Measurements from ENCODE around the genes EHMT2, NELFE, CYP21A2 and HLA-DQA2.

- PRO-cap: bidirectional peak, plus-strand start at chr6:31897786, minus-strand start at chr6:31897685
- RAMPAGE, long total RNA, 2 experiments: start-site peak on the plus strand in 1 of 2 experiments, at chr6:31897738-31897805 at its widest, 12 reads per replicate; start-site peak on the minus strand in 1 of 2 experiments, at chr6:31897681-31897685 at its widest, 72 reads per replicate
Measured at GRCh38 chr6:31897477-31897909, at the start of gene EHMT2. TSS of gene EHMT2 (minus strand) at chr6:31897698.

DNA sequence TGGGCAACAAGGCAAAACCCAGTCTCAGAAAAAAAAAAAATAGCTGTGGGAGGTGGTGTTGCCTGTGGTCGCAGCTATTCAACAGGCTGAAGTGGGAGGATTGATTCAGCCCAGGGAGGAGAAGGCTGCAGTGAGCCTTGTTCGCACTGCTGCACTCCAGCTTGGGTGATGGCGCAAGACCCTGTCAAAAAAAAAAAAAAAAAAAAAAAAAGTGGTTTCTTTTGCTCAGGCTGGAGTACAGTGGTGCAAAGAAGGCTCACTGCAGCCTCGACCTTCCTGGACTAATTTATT lies 5.5 kb upstream of the ZBTB12 start:
- PRO-cap: no peak
- RAMPAGE, long total RNA, 2 experiments: no peak in any of the 2 experiments

DNA sequence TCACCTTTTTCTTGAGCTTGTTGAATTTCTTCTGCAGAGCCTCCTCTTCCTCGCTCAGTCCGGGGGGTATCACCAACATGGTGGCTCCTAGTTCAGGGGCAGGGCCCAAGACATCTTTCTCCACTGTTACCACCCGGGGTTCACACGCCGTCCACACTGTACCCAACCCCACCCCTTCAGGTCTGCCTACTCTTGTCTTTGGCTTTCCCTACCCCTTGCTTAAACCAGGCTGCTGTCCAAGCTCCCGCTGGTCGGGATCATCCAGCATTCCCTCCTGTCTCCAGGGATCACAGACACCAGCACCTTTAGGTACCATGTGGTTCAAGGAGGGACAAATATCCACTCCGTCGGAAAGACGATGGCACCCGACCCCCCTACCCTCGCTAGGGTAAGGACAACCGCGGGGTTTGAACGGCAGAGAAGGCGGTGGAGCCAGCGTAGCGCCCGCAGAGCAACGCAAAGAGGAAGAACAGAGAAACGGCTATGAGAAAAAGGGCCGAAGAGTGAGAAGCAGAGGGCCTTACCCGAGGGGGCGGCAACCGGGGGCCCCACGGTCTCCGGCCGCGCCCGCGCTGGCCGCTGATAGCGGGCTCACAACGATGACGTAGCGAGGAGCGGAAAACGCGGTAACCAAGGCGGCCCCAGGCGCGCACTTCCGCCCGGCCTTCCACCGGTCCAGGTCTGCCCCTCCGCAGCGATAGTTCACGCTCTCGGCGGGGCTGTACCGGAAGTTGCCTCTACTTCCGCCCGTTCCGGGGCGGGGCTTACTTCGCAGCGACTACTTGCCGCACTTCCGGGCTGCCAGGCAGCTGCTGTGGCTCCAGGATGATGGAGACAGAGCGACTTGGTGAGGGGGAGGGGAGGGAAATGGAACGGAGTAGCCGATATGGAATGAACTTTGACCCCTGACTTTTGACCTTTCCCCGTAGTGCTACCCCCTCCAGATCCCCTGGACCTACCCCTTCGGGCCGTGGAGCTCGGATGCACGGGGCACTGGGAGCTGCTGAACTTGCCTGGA lies at the start of gene NELFE:
Gene NELFE (minus strand): TSS at position 604 of the 1,018 bp plus-strand sequence.
- PRO-cap: bidirectional peak, plus-strand start at position 790 of the sequence, minus-strand start at position 584 of the sequence
- RAMPAGE, long total RNA, 2 experiments: start-site peak on the plus strand in 2 of 2 experiments, centred at positions 806 to 812 of the sequence, 211 to 297 reads per replicate; start-site peak on the minus strand in 2 of 2 experiments, centred at positions 570 to 584 of the sequence, 192 to 293 reads per replicate

DNA sequence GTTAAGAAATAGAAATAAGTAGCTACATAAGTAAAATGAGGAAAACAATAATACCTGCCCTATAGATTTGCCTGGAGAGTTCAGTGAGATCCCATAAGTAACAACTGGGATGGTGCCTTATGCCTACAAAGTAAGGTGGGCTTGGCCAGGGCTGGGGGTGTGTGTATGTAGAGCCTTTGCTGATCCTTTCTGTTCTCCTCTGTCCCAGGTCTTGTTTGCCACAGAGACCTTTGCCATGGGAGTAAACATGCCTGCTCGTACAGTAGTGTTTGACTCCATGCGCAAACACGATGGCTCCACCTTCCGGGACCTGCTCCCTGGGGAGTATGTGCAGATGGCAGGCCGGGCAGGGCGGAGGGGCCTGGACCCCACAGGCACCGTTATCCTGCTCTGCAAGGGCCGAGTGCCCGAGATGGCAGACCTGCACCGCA lies 6.3 kb downstream of the DXO start:
- PRO-cap: no peak
- RAMPAGE, long total RNA, 2 experiments: no peak in any of the 2 experiments

- PRO-cap: no peak
- RAMPAGE, long total RNA, 2 experiments: start-site peak on the plus strand in 1 of 2 experiments, at chr6:31968894-31968979 at its widest, 17 reads per replicate
Measured at GRCh38 chr6:31968753-31969375, 3.1 kb downstream of the DXO start.

DNA sequence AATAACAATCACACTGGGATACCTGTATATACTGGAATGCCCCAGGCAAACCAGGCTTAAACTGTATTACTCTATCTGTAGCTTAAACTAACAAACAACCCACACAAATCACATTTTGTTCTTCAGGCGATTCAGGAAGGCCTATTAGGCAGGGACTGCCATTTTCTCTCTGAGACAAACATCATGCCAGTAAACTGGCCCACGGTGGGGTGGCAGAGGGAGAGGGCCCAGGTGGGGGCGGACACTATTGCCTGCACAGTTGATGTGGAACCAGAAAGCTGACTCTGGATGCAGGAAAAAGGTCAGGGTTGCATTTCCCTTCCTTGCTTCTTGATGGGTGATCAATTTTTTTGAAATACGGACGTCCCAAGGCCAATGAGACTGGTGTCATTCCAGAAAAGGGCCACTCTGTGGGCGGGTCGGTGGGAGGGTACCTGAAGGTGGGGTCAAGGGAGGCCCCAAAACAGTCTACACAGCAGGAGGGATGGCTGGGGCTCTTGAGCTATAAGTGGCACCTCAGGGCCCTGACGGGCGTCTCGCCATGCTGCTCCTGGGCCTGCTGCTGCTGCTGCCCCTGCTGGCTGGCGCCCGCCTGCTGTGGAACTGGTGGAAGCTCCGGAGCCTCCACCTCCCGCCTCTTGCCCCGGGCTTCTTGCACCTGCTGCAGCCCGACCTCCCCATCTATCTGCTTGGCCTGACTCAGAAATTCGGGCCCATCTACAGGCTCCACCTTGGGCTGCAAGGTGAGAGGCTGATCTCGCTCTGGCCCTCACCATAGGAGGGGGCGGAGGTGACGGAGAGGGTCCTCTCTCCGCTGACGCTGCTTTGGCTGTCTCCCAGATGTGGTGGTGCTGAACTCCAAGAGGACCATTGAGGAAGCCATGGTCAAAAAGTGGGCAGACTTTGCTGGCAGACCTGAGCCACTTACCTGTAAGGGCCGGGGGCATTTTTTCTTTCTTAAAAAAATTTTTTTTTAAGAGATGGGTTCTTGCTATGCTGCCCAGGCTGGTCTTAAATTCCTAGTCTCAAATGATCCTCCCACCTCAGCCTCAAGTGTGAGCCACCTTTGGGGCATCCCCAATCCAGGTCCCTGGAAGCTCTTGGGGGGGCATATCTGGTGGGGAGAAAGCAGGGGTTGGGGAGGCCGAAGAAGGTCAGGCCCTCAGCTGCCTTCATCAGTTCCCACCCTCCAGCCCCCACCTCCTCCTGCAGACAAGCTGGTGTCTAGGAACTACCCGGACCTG lies at the start of gene CYP21A2:
Gene CYP21A2 (plus strand): TSS at position 534 of the 1,244 bp plus-strand sequence.
- PRO-cap: no peak
- RAMPAGE, long total RNA, 2 experiments: no peak in any of the 2 experiments

- PRO-cap: no peak
- RAMPAGE, long total RNA, 2 experiments: no peak in any of the 2 experiments
Measured at GRCh38 chr6:32095407-32096647, 13.3 kb downstream of the TNXB start.

GRCh38 chr6:32152672-32153338 lies 1.1 kb upstream of the PRRT1 start:
- PRO-cap: bidirectional peak, plus-strand start at chr6:32152841, minus-strand start at chr6:32152795; bidirectional peak, plus-strand start at chr6:32153102, minus-strand start at chr6:32153106
- RAMPAGE, long total RNA, 2 experiments: no peak in any of the 2 experiments

GRCh38 chr6:32154308-32155037 lies 532 bp downstream of the PPT2 start:
- PRO-cap: bidirectional peak, plus-strand start at chr6:32154476, minus-strand start at chr6:32154373; bidirectional peak, plus-strand start at chr6:32154772, minus-strand start at chr6:32154781
- RAMPAGE, long total RNA, 2 experiments: start-site peak on the plus strand in 2 of 2 experiments, at chr6:32154422-32154498 at its widest, 19 to 21 reads per replicate; start-site peak on the minus strand in 2 of 2 experiments, at chr6:32154330-32154411 at its widest, 10 to 25 reads per replicate

GRCh38 chr6:32167297-32167639 lies 2.9 kb downstream of the EGFL8 start:
- PRO-cap: no peak
- RAMPAGE, long total RNA, 2 experiments: no peak in any of the 2 experiments

DNA sequence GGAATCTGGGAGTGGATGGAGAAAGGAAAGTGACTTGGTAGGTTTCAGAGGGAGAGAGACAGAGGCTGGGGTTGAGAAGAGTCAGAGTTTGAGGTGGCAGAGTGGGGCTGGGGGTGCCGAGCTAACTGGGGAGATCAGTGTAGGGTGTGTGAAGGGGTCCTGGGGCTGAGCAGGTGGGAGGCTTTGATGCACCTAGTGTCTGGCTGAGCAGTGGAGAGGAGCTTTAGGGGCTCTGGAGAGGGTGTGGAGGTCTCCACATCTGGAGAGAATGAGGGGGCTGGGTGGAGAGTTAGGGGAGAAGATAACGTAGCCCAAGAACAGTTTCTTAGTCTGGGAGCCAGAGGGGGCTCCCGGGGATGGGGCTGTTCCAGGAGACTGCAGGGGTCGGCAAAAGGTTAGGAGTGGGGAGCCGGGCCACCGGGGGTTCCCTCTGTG lies 917 bp downstream of the PBX2 start:
- PRO-cap: no peak
- RAMPAGE, long total RNA, 2 experiments: no peak in any of the 2 experiments

- PRO-cap: unidirectional peak, plus-strand start at chr6:32223078; unidirectional peak, minus-strand start at chr6:32223582
- RAMPAGE, long total RNA, 2 experiments: start-site peak on the plus strand in 2 of 2 experiments, at chr6:32223075-32223095 at its widest, 5 to 21 reads per replicate; start-site peak on the minus strand in 2 of 2 experiments, at chr6:32222910-32223077 at its widest, 8 to 13 reads per replicate
Measured at GRCh38 chr6:32222747-32223685, 851 bp downstream of the NOTCH4 start.

GRCh38 chr6:32472743-32473397 lies 33.2 kb downstream of the HLA-DRA start:
- PRO-cap: no peak
- RAMPAGE, long total RNA, 2 experiments: no peak in any of the 2 experiments

- PRO-cap: no peak
- RAMPAGE, long total RNA, 2 experiments: no peak in any of the 2 experiments
Measured at GRCh38 chr6:32740976-32741711, at the start of gene HLA-DQA2. TSS of gene HLA-DQA2 (plus strand) at chr6:32741391.

- PRO-cap: no peak
- RAMPAGE, long total RNA, 2 experiments: no peak in any of the 2 experiments
Measured at GRCh38 chr6:32825998-32826473, 9.2 kb upstream of the HLA-DOB start.

GRCh38 chr6:32935873-32936089 lies 5.0 kb downstream of the HLA-DMB start:
- PRO-cap: no peak
- RAMPAGE, long total RNA, 2 experiments: no peak in any of the 2 experiments

DNA sequence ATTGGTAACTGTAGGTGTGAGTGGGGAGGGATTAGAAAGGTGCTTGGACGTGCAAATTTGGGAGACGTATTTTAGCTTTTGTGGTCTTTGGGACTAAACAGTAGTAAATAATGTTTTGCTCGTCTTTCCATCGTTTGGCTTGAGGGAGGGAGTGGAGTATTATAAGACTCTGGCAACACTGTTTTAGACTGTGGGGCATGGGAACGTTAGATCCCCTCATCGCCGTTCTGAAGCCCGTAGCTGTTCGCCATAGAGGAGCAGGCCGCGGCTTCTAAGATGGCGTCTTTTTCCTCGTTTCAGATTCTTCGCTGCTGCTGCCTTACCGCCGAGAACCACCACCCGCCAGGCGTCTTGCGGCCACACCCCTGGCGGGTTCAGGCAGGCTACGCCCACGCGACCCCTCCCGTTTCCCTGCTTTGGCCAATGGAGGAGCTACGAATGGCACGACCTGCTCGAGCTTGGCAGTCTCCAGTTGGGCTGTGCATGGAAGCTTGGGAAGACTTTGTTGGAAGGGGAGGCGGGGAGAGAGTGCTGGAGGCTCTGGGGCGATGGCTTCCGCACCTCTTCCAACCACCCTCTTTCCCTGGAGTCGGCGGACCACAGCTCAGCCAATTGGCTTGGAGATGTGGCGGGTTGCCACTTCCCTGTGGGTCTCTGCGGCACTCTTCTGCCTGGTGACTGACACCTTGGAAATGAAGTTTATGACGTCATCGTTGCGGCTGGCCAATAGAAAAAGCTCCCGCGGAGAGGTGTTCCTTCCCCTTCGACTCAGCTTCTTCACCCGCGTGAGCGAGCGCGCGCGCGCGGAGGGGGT lies 3.1 kb downstream of the BRD2 start:
- PRO-cap: bidirectional peak, plus-strand start at position 497 of the sequence, minus-strand start at position 348 of the sequence; bidirectional peak, plus-strand start outside the sequence, minus-strand start at position 779 of the sequence
- RAMPAGE, long total RNA, 2 experiments: no peak in any of the 2 experiments

- PRO-cap: no peak
- RAMPAGE, long total RNA, 2 experiments: no peak in any of the 2 experiments
Measured at GRCh38 chr6:33199492-33199794, 1.0 kb downstream of the RXRB start.

GRCh38 chr6:33297825-33298040 lies 1.0 kb downstream of the RGL2 start:
- PRO-cap: bidirectional peak, plus-strand start at chr6:33298113, minus-strand start at chr6:33297977
- RAMPAGE, long total RNA, 2 experiments: start-site peak on the minus strand in 2 of 2 experiments, at chr6:33297947-33298018 at its widest, 40 to 79 reads per replicate

DNA sequence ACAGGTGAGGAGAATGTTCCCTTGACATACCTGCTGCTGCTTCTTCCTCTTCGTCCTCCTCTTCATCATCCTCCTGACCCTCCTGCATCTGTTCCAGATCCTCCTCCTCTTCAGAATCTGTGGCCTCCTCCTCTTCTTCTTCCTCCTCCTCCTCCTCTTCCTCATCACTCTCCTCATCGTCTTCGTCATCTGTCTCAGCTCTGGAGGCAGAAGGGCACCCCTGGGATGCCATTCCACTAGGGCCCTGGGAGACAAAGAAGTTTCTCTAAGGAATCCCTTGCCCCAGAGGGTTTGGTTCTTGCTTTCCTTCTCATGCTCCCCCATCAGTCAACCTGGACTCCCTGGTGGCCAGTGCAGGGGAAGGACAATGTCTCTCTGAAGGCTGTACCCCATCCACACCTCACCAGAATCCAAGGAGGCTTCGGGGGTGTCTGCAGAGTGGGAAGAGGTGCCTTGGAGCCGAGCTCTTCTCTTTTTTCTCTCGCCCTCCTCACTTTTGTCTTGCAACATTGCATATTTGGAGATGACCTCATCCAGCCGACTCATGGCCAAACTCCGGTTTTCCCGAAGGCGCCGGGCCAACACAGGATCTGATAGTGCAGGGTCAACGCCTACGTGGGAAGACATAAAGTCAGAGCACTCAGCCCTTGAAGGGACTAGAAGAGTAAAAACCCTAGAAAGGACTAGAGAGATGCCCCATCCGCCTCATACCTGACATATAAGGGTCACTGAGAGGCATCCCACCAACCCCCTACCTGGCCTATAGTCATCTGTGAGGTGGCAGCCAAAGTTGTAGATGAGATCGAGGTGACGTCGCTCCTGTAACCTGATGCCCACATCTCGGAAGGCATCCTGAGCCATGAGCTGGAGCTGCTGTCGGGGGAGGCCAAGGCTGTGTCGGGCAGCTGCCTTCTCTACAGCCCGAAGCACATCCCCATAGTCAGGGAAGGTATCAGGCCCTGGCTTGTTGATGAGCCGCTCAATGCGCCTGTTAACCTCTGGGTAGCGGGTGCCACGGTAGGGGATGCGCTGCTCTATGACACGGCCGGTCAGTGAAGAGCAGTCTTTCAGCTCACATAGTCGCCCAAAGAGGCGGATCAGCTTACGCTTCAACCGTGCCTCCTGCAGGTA lies 2.4 kb downstream of the DAXX start:
- PRO-cap: no peak
- RAMPAGE, long total RNA, 2 experiments: start-site peak on the minus strand in 1 of 2 experiments, centred at position 479 of the sequence, 640 reads per replicate